Urinary bladder (tissue), 3 donors: ENCODE measurements around the gene SLC45A2.

GRCh38 chr5:33984380-33985016 is at the start of gene SLC45A2:
SLC45A2 (minus strand) TSS chr5:33984693.
- PRO-cap, result no peak
- RAMPAGE, long total RNA, result no peak

DNA sequence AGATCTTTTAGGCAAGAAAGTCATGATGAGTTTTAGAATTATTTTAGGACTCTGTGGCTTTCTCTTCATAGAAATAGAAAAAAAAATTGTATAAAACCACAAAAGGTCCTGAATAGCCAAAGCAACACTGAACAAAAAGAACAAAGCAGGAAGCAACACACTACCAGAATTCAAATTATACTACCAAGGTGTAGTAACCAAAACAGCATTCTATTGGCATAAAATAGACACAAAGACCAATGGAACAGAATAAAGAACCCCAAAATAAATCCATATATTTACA is 1.1 kb upstream of the AMACR start:
- PRO-cap, result no peak
- RAMPAGE, long total RNA, result no peak

GRCh38 chr5:34058387-34059014 is 15.5 kb upstream of the C1QTNF3 start:
- PRO-cap, result no peak
- RAMPAGE, long total RNA, result no peak

DNA sequence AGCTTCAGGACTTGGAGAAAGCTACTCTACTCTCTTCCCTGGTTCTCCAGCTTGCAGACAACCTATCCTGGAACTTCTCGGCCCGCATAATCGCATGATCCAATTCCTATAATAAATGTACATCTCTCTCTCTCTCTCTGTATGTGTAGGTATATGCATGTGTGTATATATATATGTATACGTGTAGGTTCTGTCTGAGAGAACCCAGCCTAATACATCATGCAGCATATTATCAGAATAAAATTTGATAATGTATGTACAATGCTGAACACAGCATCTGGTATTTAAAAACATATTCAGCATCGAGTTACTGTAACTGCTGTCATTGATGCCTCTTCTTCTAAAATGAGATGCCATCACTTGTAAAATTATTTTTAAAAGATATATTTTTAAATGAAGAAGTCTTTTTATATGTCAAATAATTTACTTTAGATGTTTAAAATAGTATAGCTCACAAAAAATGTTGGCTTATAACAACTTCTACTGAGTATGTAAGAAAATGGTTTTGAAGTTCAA is 122.3 kb upstream of the C1QTNF3 start:
- PRO-cap, result no peak
- RAMPAGE, long total RNA, result no peak

GRCh38 chr5:34484094-34484536 is 172.0 kb upstream of the RAI14 start:
- PRO-cap, result no peak
- RAMPAGE, long total RNA, result no peak

GRCh38 chr5:34503239-34504392 is 152.5 kb upstream of the RAI14 start:
- PRO-cap, result no peak
- RAMPAGE, long total RNA, result no peak

DNA sequence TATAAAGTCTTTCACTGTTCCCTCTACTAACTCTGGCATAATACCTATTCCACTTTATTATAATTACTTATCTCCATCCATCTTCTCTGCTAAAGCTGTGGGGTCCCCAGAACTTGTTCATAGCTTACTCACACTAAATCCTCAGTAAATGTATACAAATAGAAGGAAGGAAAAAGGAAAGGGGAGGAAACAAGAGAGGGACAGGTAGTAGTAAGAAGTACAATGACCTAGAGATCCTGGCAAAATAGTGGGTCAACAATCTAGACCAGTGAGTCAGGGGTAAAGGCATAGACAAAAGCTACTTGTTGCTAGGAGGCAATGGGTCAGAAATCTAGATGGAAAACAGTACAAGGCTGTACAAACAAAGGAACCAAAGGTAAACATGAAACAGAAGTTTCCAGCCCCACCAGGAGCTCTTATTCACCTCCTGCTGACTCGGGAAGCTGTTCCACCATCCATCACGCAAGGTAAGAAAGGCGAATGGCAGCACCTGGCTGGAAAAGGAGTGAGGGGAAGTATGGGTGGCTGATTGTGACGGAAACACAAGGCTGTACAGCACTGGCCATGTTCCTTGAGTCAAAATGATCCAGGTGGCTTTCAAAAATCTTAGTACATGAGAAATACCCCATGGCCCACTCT is 70.6 kb upstream of the RAI14 start:
- PRO-cap, result no peak
- RAMPAGE, long total RNA, result no peak

GRCh38 chr5:34587317-34588035 is 68.7 kb upstream of the RAI14 start:
- PRO-cap, result unidirectional peak, minus-strand start at chr5:34587825
- RAMPAGE, long total RNA, result no peak

DNA sequence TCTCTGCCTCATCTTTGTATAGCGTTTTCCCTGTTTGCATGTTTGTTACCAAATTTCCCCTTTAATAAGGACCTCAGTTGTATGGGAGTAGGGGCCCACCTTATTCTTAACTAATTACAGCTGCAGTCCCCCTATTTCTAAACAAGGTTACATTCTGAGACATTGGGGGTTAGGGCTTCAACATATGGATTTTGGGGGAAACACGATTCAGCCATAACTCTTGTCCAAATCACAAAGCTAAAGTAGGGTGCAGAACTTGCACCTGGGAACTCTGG is 43.3 kb downstream of the RAI14 start:
- PRO-cap, result no peak
- RAMPAGE, long total RNA, result no peak

DNA sequence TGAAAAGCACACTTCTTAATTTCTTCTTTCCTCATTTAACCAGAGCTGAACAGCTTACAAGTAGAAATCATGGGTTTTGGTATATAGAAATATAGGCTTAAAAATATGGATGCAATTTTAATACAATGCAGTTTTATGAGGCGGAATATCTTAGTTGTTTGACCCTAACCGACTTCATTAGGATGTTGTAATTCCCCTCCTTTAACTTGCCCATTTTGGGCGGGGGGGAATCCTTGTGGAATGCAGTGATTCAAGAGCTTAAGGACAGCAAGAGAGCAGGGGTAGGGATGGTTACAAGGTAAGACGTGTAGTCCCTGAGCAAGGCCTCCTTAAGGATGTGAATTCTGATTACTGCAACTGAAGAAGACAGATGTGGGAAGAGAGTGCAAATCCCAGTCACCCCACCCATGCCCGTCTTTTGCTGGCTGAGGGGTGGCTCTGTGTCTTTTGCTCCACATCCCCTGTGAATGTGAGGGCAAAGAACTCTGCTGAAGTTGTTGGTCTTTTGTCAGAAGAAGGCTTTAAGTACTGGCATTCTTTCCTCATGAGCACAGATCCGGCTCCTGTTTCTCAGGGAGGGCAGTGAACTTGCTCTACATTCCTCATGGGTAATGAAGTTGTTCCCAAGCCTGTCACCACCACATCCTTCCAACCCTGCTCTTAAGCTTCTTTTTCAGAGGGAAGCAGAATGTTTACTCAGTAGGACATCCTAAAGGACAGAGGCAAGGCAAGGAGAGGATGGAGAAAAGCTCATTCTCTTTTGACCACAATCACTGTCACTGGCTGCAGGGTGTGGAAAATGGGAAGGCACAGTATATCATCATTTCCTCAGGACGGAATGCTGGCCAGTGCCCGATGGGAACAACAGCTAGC is 61.4 kb downstream of the RAI14 start:
- PRO-cap, result no peak
- RAMPAGE, long total RNA, result no peak

GRCh38 chr5:35129786-35130270 is 82.1 kb upstream of the AGXT2 start:
- PRO-cap, result no peak
- RAMPAGE, long total RNA, result no peak

DNA sequence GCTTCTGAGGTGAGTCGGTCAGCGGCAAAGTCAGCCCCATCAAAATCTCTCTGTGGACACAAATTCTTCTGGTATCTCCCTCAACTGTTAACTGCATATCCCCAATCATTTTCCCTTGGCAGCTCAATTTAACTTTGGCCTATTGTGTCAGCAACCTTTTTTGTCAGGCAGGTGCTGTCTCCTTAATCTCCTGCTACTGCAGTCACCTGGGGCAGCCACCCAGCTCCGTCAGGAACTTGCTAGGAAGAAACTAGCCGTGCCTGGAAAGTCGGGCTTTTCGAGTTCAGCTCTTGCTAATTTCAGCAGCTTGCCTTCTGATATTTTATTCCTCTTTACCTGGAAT is 42.4 kb downstream of the PRLR start:
- PRO-cap, result no peak
- RAMPAGE, long total RNA, result no peak

DNA sequence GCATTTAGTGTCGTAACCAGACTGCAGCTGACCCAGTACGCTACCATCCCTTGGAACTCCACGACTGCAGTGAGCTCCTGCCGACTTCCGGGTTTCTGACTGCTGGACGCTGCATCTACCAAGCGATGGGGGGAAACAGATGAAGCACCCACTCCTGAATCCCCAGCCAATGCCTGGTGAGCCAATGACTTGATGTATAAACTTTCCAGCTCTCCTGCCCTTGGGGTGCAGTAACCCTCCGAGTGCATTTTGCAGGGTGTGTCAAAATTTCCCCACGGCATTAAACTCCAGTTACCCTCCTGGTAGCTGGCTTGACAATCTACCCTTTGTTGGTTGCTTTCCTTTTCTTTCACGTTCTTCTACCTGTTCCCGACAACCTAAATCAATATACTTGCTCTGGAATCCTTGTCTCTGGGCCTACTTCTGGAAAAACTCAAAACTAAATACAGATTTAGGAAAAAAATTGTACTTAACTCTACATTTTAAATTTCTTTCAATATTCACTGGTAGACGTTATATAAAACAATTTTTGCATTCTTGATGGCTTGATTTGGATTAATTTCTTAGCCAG is 174.6 kb upstream of the PRLR start:
- PRO-cap, result no peak
- RAMPAGE, long total RNA, result no peak

GRCh38 chr5:35830474-35831198 is 26.1 kb upstream of the IL7R start:
- PRO-cap, result no peak
- RAMPAGE, long total RNA, result no peak

DNA sequence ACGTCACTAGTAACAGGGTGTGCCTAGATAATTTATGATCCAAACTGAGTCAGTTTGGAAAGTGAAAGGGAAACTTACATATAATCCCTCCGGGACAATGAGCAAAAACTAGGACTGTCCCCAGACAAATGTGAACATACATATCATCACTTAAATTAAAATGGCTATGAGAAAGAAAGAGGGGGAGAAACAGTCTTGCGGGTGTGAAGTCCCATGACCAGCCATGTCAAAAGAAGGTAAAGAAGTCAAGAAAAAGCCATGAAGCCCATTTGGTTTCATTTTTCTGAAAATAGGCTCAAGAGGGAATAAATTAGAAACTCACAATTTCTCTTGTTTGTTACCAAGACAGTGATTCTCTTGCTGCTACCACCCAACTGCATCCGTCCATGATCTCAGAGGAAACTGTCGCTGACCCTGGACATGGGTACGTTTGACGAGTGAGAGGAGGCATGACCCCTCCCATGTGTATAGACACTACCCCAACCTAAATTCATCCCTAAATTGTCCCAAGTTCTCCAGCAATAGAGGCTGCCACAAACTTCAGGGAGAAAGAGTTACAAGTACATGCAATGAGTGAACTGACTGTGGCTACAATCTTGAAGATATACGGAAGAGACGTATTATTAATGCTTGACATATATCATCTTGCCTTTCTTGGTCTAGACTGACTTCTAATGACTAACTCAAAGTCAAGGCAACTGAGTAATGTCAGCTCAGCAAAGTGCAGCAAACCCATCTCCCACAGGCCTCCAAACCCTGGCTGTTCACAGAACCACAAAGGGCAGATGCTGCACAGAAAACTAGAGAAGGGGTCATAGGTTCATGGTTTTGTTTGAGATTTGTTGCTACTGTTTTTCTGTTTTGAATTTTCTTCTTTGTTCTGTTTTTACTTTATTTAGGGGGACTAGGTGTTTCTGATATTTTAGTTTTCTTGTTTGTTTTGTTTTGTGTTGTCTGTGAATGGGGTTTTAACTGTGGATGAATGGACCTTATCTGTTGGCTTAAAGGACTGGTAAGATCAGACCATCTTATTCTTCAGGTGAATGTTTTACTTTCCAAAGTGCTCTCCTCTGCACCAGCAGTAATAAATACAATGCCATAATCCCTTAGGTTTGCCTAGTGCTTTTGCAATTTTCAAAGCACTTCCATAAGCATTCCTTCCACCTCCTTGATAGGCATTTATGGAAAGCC is 20.8 kb downstream of the IL7R start:
- PRO-cap, result no peak
- RAMPAGE, long total RNA, result no peak

GRCh38 chr5:36070978-36071523 is 4.4 kb upstream of the UGT3A2 start:
- PRO-cap, result no peak
- RAMPAGE, long total RNA, result no peak

- PRO-cap, result no peak
- RAMPAGE, long total RNA, result no peak
These were observed 723 bp downstream of the SKP2 start for GRCh38 chr5:36152472-36153196.

DNA sequence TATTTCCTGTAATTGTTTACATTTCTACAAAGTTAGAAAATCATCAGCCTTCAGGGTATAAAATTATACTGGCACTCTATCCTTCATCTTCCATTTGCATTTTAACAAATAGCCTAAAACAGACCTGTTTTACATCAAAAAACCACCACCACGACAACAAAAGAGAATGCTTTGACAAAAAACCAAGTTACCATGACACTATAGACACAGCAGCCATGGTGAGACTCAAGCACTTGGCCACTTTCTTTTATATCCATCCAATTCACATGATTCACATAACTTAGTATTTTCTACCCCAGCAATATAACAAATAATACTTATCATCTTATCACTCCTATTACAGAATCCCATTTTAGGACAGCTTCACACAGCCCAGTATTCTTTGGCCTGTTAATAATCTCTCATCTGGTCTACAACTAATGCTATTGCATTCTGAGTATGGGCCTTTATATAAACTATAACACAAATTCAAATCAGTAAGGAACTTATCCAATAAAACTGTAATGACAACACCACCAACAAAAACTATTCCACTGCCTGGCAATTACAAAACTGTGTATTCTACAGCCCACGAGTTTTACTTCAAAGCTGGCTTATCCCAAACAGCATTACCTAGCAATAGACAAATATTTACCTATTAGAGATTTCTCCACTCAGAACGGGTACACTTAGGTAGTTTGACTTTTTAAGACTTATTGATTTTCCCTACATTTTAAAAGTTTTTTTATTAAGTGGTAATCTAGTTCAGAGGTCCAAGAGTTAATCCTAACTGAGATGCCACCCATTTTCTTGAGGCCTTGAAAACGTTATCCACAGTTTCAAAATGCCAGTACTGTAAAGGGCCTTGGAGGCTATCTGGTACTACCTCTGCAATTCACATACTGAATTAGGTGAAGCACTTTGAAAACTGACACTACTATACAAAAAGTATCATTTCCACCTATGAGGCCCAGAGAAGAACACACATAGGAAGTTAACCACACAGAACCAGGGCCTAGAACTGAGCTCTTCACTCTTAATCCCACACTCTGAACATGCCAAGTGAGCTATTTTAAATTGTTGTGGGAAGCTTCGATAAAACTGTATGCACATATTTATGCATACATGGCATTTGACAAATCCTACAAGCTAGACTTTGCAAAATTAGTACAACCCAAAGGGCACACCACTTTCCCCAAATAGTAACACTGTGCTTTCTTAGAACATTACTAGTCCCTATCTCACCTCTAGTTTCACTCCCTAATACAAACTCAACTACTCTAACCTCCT is 2.4 kb downstream of the NADK2 start:
- PRO-cap, result no peak
- RAMPAGE, long total RNA, result no peak

GRCh38 chr5:36305358-36306069 is 3.8 kb upstream of the RANBP3L start:
- PRO-cap, result no peak
- RAMPAGE, long total RNA, result no peak

GRCh38 chr5:36383861-36384437 is 82.2 kb upstream of the RANBP3L start:
- PRO-cap, result no peak
- RAMPAGE, long total RNA, result no peak